AG09309 (cell line): ENCODE measurements around the gene ZNF775.

GRCh38 chr7:149874169-149874378 is 305 bp downstream of the ATP6V0E2 start:
- RRBS: 2% methylated on average over 11 of the region's 17 CpGs

GRCh38 chr7:150047028-150047856 is 173.5 kb downstream of the ATP6V0E2 start:
- RRBS: 6% methylated on average over 23 of the region's 79 CpGs

GRCh38 chr7:150330203-150331169 is 7.1 kb upstream of the ACTR3C start:
- RRBS: no CpG with 5 or more reads among the region's 23 CpGs

GRCh38 chr7:150379202-150379741 is at the start of gene ZNF775:
Gene ZNF775 (plus strand): TSS chr7:150379330.
- RRBS: 6% methylated on average over 20 of the region's 52 CpGs

- RRBS: no CpG with 5 or more reads among the region's 20 CpGs
These were observed 795 bp downstream of the ZNF775 start for GRCh38 chr7:150379742-150380508.

GRCh38 chr7:150383101-150383504 is 4.0 kb downstream of the ZNF775 start:
- RRBS: no CpG with 5 or more reads among the region's 4 CpGs

DNA sequence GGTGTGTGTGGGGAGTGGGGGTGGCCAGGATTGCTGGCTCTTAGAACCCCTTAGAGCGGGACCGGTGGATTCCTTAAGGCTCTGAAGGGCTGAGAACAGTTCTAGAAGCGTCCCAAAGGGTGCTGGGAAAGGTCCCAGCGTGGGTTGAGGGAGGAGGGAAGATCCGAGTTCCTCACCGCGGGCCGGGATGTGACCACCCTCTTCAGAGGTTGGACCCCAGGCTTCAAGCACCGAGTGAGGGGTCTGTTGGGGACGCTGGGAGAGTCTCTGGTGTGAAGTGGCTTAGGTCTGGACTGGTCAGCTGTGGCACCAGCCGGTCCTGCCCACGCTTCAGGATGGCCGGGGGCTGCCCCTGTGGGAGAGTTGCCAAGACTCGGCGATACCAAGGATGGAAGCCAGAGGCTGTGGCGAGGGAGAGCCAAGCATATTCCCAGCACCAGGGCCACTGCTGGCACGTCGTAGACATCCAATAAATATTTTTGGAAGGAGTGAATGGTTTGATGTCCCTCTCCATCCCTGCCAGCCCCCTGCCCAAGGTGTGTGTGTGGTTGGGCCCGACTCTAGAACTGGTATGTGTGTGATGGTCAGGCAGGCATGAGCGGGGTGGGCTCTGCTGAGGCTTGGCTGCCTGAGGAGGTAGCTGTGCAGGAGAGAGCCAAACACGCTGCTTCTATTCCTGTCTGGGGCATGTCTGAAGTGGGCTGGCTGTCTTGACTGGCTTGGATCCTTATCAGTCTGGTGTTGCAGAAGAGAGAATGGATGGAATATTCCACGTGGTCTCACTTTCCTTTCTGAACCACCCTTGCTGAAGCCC is 7.1 kb upstream of the ENSG00000284691 start:
- RRBS: no CpG with 5 or more reads among the region's 22 CpGs

GRCh38 chr7:150403428-150404561 is 1.7 kb upstream of the ENSG00000284691 start:
- RRBS: no CpG with 5 or more reads among the region's 22 CpGs

- RRBS: no CpG with 5 or more reads among the region's 16 CpGs
These were observed 5.1 kb downstream of the ENSG00000284691 start for GRCh38 chr7:150410181-150411320.

DNA sequence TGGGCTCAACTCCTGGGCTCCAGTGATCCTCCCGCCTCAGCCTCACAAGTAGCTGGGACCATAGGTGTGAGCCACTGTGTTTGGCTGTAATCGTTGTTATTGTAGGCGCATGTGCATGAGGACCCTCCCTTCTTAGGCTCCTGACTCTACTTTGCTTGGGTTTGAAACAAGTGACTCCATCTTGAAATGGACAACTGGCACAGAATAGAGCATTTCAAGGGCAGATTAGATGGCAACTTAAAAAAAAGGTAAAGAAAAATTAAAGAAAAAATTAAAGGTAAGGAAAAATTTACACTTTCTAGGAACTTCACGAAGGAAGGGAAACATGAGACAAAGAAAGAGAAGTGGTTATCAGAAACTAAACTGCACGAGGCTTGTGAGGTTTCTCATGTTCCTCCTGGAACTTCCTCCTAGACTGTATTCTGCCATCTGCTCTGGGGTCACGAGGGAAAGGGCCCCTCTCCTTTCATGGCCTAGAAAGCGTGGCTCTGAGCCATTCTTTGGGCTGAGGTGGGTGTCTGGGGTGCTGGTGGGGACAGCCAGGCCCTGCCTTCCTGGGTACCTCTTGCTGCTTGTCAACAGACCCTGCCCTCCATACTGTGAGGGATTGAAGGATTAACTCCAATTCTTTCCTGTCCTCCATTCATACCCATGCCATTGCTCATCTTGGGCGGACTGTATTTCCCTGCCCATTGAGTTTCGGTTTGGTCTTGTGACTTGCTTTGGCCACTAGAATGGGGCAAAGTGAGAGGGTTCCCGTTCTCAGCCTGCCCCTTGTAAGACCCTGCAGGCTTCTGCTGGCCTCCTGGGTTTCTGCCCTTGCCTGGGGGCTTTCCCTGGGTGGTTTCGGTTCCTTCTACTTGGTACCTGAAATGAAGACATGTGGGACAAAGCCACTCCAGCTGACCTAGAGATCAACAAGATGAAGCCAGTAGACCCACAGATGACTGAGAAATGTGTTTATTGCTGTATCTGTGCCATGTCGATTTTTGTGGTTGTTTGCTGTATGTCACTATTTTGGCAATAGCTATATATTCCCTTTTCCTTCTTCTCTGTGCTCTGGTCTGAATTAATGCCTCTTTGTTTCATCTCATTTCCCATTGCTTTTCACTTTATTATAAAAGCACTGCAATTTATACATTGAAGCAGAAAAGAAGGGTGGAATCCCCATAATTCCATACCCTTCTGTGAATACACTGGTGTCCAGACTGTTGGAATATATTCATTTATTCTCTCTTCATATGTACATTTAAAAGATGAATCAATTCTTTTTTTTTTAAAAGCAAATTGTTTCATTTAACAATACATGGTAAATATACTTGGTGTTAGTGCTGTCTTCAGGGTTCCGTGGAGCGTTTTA is 14.9 kb upstream of the GIMAP8 start:
- RRBS: no CpG with 5 or more reads among the region's 14 CpGs

GRCh38 chr7:150448359-150449271 is 1.8 kb upstream of the GIMAP8 start:
- RRBS: no CpG with 5 or more reads among the region's 25 CpGs

- RRBS: no CpG with 5 or more reads among the region's 1 CpG
These were observed 2.5 kb downstream of the GIMAP7 start for GRCh38 chr7:150516901-150517924.

- RRBS: no CpG with 5 or more reads among the region's 4 CpGs
These were observed 21.6 kb upstream of the GIMAP2 start for GRCh38 chr7:150663820-150664428.

- RRBS: no CpG with 5 or more reads among the region's 2 CpGs
These were observed 8.5 kb upstream of the GIMAP2 start for GRCh38 chr7:150677049-150677288.

DNA sequence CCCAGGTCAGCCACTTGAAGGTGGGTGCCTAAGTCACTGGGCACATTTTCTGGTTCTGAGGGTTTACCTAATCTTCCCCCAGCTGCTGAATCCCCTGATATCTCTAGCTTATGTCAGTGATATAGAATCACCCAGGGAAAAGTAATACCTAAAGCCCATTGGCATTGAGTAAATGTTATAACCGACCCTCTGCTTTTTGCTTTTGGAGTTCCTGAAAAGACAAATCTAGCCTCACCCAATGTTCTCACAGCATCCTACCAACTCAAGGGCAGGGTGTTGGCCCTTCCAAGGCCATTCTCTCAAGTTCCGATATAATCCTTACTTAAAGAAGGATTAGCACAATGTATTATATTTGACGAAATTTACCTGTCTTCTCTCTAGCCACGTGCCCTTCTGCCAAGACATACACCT is 2.1 kb downstream of the GIMAP1 start:
- RRBS: no CpG with 5 or more reads among the region's 4 CpGs

DNA sequence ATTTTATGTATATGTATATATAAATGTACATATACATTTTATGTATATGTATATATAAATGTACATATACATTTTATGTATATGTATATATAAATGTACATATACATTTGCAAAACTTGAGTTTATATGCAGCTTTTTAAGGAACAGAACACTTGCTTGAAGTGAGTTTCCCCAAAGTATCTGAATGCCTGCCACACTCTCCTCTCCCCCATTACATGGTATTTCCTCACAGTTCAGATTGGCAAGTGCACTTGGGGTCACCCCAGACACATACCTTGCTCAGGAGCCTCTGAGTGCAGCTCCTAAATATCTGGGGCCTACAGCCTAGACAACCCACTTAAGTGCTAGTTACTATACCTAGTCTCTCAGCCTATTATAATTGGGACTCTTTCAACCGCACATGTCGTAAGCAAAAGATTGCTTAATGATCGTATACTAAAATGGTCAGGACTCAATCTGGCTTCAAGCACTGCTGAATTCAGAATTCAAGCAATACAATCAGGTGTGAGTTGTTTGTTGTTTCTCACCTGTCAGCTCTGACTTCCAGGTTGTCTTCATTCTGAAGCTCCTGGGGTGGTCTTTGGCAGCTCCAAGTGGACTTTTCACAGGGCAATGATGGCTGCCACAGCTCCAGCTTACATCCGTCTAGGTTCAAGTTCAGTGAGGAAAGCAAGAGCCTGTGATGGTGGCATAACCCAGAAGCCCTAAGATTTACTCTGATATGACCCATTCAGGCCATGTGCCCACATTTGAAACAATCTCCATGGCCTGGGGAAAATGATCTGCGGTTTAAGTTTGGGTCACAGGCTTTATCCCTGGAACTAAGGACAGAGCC is 19.8 kb downstream of the TMEM176B start:
- RRBS: no CpG with 5 or more reads among the region's 5 CpGs

DNA sequence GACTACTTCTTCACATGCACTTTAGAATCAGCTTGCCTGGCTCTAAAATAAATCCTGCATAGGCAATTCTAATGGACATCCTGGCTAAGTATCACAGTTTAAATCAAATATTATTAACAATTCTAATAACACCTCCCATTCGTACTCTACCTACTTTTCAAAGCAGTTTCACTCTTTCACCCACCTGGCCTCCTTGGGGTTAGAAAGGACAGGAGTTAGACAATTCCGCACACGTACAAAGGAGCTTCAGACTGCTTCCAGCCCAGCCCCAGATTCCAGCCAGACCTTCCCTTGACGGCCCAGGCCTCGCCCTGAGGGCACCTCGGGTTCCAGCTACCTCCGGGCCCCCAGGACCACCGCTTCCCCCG is 753 bp downstream of the TMEM176B start:
- RRBS: 4% methylated on average over 3 of the region's 9 CpGs

- RRBS: no CpG with 5 or more reads among the region's 4 CpGs
These were observed 17.1 kb downstream of the AOC1 start for GRCh38 chr7:150869373-150869930.

DNA sequence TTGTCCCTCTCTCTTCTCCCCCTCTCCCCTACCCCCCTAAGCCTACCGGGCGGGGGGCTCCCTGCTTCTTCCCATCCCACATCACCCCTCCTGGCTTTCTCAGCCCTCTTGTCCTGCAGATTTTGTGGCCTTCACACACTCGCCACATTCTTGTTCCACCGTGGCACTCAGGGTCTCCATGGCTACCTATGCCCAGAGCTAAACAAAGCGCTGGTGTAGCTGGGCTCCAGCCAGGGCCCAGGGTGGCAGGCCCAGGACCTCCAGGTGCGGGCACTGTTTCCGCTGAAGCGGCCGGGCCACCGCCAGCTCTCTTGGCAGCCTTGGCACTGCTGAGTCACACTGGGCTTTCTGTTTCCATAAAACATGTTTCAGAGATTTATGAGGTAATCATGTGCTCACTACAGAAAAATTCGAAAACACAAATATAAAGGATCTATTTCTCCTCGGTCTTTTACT is 51.2 kb downstream of the AOC1 start:
- RRBS: no CpG with 5 or more reads among the region's 12 CpGs

- RRBS: 29% methylated on average over 5 of the region's 8 CpGs
These were observed 25.1 kb downstream of the KCNH2 start for GRCh38 chr7:150953107-150953407.